Caco-2 (cell line): ENCODE measurements around the gene ISM2.

GRCh38 chr14:76781961-76783127 lies 21.1 kb downstream of the VASH1 start:
- PRO-cap = no peak
- RRBS = no CpG with 5 or more reads among the region's 15 CpGs

DNA sequence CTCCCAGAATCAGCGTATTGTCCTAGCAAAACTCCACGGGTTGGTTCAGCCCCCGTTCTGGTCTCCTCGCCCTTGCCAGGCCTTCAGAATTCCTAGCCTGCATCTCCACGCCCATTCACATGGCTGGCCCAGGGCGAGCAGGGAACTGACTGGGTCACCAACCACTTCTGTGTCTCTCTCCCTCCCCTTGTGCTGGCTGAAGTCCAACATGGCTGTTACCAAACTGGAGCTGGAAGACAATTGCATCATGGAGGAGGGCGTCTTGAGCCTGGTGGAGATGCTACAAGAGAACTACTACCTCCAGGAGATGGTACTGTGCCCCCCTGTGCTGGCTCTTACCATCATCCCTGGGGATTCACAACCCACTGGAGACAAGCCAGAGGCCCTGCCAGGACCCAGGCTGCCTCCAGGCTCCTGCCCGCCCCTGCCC lies 9.8 kb downstream of the LRRC74A start:
- PRO-cap = no peak
- RRBS = no CpG with 5 or more reads among the region's 8 CpGs

DNA sequence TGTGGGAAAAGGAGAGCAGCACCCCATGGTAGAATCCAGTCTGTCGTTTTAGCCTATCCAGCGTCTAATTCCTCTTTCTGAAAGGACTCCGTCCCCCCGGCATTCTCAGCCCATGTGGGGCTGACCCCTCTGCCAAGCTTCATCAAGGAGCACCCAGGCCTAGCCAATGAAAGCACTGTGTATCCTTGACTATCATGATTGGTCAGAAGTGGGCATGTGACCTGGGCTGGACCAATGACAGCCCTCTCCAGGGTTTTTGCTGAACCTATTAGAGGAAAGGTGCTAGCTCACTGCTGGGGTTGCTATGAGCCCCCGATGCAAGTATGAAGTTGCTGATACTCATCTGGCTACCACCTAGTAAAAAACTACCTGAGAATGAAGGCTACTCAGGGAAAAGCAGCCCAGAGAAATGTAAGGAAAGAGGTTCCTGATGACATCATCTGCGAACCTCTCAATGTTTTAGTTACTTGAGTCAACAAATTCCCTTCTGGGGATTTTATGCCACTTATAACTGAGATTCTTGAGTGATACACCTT lies 68.1 kb downstream of the LRRC74A start:
- PRO-cap = no peak
- RRBS = no CpG with 5 or more reads among the region's 6 CpGs

GRCh38 chr14:76918781-76919659 lies 92.8 kb downstream of the LRRC74A start:
- PRO-cap = no peak
- RRBS = no CpG with 5 or more reads among the region's 24 CpGs

DNA sequence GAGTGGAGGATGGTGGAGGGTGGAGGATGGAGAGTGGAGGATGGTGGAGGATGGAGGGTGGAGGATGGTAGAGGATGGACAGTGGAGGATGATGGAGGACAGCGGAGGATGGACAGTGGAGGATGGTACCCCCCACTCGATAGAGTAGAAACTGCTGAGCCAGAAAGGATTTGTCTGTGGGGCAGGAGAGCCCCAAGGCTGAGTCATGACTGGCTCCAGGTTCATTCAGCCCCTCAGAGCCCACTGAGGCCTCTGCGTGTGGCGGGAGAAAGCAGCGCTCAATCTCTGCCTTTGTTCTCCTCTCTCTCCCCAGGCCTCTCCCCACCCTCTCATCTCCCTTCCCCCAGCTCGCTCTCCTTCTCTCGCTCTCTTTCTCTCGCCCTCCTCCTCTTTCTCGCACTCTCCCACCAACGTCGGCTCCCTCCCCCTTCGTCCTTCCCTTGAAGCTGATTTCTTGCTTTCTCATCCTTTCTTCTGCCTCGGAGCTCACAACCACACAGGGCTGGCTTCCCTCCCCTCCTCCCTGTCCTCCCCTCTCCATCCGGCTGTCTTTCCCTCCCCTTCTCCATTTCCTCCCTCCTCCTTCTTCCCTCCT lies 96.3 kb downstream of the LRRC74A start:
- PRO-cap = no peak
- RRBS = no CpG with 5 or more reads among the region's 14 CpGs

GRCh38 chr14:76923823-76924399 lies 97.7 kb downstream of the LRRC74A start:
- PRO-cap = no peak
- RRBS = no CpG with 5 or more reads among the region's 12 CpGs

- PRO-cap = no peak
- RRBS = no CpG with 5 or more reads among the region's 8 CpGs
Observed at GRCh38 chr14:76948614-76949058, 79.9 kb downstream of the IRF2BPL start.

- PRO-cap = no peak
- RRBS = 98% methylated on average over 45 of the region's 89 CpGs
Observed at GRCh38 chr14:77025724-77026625, 2.5 kb downstream of the IRF2BPL start.

GRCh38 chr14:77026626-77027186 lies 1.8 kb downstream of the IRF2BPL start:
- PRO-cap = no peak
- RRBS = 25% methylated on average over 20 of the region's 57 CpGs

DNA sequence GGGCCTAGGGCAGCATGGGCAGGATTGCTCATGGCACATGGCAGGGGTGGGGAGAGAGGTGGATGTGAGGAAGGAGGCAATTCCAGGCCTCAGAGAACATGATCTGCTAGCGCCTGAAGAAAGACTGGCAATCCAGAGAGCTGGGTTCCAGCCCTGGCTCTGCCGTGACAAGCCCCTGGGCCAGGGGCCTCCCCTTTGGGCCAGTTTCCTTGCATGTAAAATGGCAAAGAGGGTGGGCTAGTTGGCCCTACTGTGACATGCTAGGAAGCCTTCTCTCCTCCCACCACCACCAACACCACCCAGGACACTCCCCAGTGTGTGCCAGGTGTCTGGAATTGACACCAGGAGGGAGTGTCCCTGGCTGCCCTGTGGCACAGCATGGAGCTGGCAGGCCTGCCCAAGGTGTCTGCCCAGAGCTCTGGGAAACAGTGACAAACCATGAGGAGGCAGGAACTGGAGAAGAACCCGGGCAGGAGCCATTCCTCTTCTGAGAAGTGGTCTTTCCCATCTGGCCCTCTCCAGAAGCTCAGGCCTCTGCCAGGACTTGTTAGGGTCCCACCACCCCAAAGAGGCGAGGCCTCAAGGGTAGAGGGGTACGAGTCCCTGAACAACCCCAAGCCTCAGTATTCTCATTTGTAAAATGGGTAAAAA lies 24.1 kb upstream of the IRF2BPL start:
- PRO-cap = no peak
- RRBS = no CpG with 5 or more reads among the region's 5 CpGs

GRCh38 chr14:77105106-77105922 lies 7.3 kb downstream of the CIPC start:
- PRO-cap = no peak
- RRBS = no CpG with 5 or more reads among the region's 6 CpGs

DNA sequence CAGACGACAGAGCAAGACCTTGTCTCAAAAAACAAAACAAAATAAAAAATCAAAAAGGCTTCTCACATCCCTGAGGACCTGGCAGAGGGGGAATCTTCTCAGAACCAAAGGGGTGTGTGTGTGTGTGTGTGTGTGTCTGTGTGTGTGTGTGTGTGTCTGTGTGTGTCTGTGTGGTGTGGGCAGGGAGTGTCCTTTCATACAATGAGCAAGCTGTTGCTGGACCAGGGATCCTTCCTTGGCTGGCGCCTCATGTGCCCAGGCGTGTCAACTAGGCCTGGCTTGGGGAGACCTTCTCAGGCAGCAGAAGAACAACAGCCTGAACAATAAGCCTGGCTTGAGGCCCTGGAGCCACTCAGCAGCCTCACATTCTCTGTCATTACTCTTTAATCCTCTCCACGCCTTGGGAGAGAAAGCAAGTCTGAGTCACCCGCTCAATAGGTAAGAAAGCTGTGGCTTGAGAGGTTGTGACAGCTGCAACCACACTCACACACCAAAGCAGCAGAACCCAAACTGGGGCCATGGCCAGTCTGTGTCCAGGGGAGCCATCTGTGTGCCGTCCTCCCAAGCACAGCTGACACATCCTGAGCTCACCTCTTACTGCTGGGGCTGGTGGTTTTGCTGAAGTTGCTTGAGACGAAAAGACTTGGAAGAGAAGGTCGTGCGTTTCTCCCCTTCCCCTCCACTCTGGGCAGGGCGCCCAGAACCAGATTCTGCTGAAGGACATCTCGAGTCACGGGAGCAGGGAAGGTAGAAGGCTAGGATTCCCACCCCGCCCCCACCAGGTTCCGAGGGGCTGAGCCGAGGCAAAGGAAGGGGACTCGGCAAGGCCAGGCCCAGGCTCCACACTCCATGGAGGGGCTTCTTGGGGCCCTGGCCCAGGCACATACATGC lies 5.3 kb downstream of the TMEM63C start:
- PRO-cap = no peak
- RRBS = no CpG with 5 or more reads among the region's 16 CpGs

GRCh38 chr14:77307027-77307426 lies 13.7 kb downstream of the POMT2 start:
- PRO-cap = no peak
- RRBS = no CpG with 5 or more reads among the region's 3 CpGs

DNA sequence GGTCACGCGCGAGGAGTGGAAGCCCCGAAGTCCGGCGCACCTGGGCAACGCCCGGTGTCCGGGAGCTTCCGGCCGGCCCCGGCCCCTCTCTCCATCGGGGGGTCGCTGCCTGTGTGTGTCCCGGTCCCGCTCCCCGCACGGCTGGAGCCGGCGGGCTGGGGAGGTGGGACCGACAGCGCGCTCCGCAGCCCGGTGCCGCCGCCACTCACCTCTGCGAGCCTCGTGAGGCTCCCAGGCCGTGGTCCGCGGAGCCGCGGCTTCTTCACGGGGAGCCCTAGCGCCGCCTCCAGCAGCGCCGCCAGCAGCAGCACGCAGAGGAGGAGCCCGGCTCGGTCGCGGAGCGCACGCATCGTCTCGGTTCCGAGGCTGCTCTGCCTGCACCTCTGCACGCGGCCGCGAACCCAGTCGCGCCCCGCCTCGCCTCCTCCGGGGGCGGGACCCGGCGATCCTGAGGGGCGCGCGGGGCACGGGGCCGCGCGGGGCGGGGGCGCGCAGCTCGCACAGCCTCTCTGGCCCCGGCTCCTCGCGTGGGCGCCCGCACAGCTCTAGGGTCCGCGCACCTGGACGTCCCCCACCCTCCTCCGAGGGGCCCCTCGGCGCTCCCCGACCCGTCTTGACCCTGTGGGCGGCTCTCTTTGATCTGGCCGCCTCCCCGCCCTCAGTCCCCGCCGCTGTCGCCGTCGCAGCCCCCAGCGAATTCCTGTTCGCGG lies at the start of gene ISM2:
ISM2 (minus strand) TSS at position 373 of the 710 bp plus-strand sequence.
- PRO-cap = bidirectional peak, plus-strand start at position 519 of the sequence, minus-strand start at position 373 of the sequence
- RRBS = 3% methylated on average over 30 of the region's 96 CpGs

- PRO-cap = no peak
- RRBS = no CpG with 5 or more reads among the region's 5 CpGs
Observed at GRCh38 chr14:77582413-77582942, 34.0 kb downstream of the SPTLC2 start.

DNA sequence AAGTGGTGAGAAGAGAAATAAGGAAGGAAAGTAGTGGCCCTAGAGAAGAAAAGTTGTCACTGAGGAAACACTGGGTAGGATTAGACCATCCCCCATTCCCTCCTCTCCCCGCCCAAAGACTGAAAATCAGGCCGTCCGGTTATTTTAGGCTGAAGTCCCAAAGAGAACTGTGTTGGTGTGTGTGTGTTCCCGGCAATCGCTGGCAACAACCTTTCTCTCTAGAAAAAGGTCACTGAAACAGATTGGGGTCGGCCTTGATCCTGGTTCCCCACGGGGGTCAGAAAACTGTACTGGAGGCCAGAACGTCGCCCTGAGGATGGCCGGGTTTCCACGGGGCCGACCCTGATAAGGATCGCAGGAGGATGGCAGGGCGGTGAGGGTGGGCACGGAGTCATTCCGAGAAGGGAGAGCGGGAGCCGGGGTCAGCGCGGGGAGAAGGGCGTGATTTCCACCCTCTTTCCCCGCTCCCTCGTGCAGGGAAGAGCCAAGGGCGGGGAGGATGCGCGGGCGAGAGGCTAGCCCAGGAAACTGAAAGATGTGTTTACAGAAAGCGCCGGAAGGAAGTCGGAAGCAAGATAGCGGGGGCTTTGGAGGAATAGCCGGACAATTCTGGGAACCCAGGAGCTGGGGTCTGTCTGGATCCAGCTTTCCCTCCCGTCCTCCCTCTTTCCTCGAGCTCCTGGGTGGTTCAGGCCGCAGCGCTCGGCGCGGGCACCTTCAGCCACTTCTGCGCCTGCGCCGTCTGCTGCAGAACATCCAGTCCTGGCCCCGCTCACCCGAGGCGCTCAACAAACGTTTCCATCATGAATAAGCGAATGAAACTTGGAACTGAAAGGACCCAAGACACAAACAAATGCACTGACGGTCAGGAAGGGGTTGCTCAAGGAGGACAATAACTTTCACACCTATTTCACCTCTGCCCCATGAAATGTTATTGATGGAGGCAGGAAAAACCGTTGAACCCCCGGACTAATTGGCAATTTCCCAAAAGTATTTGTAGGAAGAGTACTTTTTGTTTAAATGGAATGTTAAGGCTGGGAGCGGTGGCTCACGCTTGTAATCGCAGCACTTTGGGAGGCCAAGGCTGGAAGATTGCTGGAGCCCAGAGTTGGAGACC lies 25.4 kb upstream of the SPTLC2 start:
- PRO-cap = no peak
- RRBS = 96% methylated on average over 8 of the region's 53 CpGs

DNA sequence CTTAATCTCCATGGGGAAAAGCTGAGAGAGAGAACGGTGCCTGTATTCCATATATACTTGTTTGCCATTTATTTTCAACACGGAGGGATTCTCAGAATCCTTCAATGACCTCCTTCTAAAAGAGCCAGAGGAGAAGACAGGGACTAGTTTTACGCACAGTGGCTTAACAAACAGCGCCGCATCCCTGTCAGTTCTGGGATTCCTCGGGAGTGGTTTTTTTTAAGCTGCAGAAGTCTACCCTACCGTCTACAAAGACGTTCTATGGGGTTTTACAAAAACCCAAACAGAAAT lies 622 bp downstream of the ALKBH1 start:
- PRO-cap = no peak
- RRBS = no CpG with 5 or more reads among the region's 8 CpGs

DNA sequence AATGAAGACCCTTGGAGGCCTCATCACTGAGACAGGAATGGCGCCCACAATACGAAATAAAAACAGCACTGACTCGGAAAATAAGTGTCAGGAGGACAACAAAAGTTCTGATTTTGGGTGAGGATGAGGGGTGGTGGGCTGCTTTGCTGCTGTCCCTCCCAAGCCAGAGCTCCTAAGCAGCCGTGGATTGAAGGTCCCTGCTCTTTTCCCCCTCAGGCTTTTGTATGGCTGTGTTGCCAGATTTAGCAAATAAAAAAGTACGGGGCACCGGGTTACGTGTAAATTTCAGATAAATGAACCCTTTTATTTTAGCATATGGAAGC lies 181.7 kb downstream of the ADCK1 start:
- PRO-cap = unidirectional peak, plus-strand start at position 181 of the sequence
- RRBS = no CpG with 5 or more reads among the region's 7 CpGs

DNA sequence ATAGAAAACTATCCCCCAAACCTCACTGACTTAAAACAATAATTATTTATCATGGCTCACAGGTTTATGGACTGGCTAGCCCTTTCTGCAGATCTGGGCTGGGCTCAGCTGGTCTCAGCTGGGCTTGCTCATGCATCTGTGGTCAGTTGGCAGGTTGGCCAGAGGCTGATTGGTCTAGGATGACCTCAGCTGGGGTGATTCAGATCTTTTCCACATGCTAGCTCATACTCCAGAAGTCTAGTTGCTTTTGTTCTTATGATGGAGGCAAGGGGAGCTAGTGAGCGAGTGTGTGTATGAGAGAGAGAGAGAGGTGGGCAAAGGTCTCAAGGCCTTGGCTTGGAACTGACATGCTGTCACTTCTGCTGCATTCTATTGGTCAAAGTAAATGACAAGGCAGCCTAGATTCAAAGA lies 181.2 kb upstream of the NRXN3 start:
- PRO-cap = no peak
- RRBS = no CpG with 5 or more reads among the region's 1 CpG

DNA sequence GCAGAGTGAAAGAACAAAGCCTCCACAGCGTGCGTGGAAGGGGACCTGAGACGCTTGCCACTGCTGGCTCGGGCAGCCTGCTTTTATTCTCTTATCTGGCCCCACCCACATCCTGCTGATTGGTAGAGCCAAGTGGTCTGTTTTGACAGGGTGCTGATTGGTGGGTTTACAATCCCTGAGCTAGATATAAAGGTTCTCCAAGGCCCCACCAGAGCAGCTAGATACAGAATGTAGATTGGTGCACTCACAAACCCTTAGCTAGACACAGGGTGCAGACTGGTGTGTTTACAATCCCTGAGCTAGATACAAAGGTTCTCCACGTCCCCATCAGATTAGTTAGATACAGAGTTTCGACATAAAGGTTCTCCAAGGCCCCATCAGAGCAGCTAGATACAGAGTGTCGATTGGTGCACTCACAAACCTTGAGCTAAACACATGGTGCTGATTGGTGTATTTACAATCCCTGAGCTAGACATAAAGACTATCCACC lies 156.7 kb upstream of the NRXN3 start:
- PRO-cap = no peak
- RRBS = no CpG with 5 or more reads among the region's 7 CpGs